Monocyte (primary cell): ENCODE data around the gene AVP.

DNA sequence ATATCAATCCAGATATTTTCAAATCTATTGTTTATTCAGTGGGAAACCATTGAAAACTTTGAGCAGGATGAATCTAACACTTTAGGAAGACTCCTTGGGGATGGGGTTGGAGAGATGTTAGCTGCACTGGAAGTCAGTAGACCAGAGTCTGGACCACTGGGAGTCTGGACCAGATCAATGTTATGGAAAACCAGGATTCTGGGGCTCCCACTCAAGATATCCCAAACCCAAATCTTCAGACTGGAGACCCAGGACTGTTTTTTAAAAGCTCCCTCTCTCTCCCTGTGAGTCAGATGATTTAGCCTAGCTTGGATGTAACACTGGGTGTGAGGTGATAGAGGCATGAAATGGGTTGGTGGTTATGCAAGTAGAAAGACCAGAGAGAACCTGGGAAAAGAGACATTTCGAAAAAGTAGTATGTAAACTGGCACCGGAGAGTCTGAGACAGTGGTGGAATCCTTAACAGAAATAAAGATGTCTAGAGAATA, 57.7 kb downstream of the PTPRA start:
- PRO-cap, 2 experiments = no peak in any of the 2 experiments

DNA sequence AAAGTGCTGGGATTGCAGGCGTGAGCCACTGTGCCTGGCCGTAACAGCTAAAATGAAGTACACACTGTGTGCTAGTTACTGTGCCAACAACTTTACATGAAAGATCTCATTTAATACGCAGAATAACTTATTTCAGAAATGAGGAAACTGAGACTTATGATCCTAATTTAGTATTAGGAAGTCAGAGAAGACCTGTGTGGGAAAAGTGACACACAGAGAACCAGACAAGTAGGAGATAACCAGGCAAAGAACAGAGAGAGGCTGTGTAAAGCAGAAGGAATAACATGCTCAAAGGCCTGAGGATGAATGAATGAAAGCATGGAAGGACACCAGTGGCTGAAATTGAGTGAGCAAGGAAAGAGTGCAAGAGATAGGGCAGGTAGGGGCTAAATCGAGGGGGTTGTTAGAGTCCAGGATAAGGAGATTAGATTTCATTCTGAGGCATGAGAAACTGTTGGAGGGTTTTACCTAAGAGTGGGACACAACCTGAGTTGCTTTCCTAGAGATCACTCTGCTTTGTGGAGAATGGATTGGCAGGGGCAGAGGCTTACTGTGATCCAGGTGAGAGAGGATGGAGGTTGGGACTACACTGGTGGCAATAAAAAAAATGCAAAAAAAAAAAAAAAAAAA, 60.3 kb upstream of the GNRH2 start:
- PRO-cap, 2 experiments = no peak in any of the 2 experiments

DNA sequence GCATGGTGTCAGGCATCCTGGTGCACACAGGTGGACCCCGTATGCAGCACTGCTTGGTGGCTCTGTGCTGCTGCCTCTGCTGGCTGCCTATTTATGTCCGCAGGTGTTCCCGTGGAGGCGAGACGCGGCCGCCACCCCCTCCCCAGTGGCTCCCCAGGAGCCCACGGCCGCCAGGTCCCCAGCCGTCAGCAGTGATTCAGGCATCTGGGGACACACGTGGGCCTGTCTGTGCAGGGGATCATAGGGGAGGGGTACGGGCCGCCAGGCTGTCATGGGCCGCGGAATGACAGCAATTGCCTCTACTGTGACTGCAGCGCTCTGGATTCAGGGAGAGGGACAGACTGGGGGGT, at the start of gene AVP:
TSS of gene AVP (minus strand) at position 66 of the 350 bp plus-strand sequence.
- PRO-cap, 2 experiments = no peak in any of the 2 experiments

GRCh38 chr20:3092501-3093399, 8.2 kb upstream of the AVP start:
- PRO-cap, 2 experiments = peak in 2 of 2 experiments; most common plus-strand start chr20:3092738 (in 2); most common minus-strand start chr20:3092649 (in 1)

DNA sequence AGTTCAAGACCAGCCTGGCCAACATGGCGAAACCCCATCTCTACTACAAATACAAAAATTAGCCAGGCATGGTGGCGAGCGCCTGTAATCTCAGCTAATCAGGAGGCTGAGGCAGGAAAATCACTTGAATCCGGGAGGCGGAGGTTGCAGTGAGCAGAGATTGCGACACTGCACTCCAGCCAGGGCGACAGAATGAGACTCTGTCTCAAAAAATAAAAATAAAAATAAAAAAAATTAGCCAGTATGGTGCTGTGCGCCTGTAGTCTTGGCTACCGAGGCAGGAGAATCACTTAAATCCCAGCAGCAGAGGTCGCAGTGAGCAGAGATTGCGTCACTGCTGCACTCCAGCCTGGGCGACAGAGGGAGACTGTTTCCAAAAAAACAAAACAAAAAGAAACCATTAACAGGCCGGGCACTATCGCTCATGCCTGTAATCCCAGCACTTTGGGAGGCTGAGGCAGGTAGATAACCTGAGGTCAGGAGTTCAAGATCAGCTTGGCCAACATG, 33.3 kb upstream of the AVP start:
- PRO-cap, 2 experiments = no peak in any of the 2 experiments

GRCh38 chr20:3314935-3315591, 76.1 kb upstream of the SLC4A11 start:
- PRO-cap, 2 experiments = no peak in any of the 2 experiments

DNA sequence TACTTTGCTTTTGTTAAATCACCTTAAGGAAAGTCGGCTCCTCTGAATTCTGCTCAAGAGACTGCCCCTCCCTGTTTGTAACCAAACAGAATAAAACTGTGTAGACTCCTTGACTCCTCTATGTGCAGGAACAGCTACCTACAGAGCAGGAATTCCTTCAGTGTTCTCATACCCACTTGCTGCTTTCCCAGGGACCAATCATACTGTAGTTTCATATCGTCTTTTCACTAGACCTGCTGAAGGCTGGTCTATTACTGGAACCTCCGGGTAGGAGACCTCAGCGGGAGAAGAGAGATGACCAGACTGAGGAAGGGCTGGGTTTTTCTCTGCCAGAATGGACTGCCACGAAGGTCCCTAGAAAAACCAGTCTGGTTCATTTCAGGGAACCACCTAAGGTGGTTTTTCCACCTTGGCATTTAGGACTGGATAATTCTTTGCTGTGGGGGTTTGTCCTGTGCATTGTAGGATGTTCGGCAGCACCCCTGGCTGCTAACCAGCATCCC, 80.6 kb downstream of the DNAAF9 start:
- PRO-cap, 2 experiments = no peak in any of the 2 experiments

DNA sequence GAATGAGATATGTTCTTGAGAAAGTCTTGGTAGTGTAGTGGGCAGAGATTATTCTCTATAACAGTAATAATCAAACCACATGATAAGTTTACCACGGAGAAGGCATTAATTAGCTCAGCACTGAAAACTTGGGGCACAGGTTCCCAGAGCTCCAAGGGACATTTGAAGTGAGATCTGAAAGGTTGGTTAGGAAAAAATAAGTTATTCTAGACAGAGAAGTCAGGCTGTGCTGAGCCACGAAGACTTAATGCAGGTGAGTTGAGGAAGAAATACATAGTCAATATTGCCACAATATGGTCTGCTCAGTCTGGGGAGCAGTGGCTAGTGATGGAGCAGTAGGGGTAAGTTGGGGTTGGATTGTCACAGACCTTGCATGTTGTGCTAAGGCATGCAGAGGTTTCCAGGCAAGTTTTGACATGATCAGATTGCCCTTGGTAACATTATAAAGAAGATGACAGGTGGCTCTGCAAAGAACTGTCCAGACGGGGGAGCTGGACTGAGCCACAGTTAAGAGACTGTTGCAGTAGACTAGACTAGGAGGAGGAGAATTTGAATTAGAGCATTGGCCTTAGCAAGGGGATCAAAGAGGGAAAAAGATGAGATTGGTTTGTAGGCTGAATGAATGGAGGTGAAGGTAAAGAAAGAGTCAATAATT, 23.3 kb downstream of the ATRN start:
- PRO-cap, 2 experiments = no peak in any of the 2 experiments

- PRO-cap, 2 experiments = no peak in any of the 2 experiments
Observed at GRCh38 chr20:3519690-3520598, 49.1 kb downstream of the ATRN start.

GRCh38 chr20:3539743-3540526, 69.1 kb downstream of the ATRN start:
- PRO-cap, 2 experiments = no peak in any of the 2 experiments

GRCh38 chr20:3649205-3649701, 13.9 kb downstream of the GFRA4 start:
- PRO-cap, 2 experiments = no peak in any of the 2 experiments

- PRO-cap, 2 experiments = no peak in any of the 2 experiments
Observed at GRCh38 chr20:3699203-3699569, 13.2 kb downstream of the SIGLEC1 start.

- PRO-cap, 2 experiments = no peak in any of the 2 experiments
Observed at GRCh38 chr20:3711155-3711945, 1.1 kb downstream of the SIGLEC1 start.

DNA sequence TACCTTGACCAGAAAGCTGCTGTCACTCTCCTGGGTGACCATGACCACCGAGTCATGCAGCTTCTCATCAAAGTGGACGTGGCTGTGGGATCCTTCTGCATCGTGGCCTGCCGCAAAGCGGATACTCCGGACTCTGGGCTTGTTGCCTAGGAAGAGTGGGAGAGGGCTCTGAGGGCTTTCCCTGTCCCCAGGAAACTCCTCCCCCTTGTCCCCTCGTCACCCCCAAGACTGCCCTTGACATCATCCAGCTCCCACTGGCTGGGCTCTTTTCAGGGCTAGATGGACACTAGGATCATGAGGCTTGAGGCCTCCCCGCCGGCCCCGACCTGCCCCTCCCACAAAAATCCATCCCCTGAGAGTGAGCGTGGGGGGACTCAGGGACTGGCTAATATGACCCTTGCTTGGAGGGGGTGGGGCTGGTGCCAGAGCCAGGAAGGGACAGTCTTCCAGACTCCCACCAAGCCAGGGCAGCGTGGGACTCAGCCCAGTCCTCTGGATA, 9.0 kb downstream of the ADISSP start:
- PRO-cap, 2 experiments = no peak in any of the 2 experiments

- PRO-cap, 2 experiments = peak in 1 of 2 experiments; most common plus-strand start chr20:3795882 (in 1); most common minus-strand start chr20:3795732 (in 1)
Observed at GRCh38 chr20:3795441-3796011, 584 bp upstream of the CDC25B start.

GRCh38 chr20:3931875-3932569, 42.8 kb downstream of the PANK2 start:
- PRO-cap, 2 experiments = no peak in any of the 2 experiments

GRCh38 chr20:3981195-3981595, 34.2 kb downstream of the RNF24 start:
- PRO-cap, 2 experiments = no peak in any of the 2 experiments

- PRO-cap, 2 experiments = peak in 1 of 2 experiments; most common plus-strand start chr20:4012851 (in 1)
Observed at GRCh38 chr20:4012680-4013170, 2.6 kb downstream of the RNF24 start.

GRCh38 chr20:4023654-4023827, 8.2 kb upstream of the RNF24 start:
- PRO-cap, 2 experiments = peak in 1 of 2 experiments; most common plus-strand start chr20:4023718 (in 1)

DNA sequence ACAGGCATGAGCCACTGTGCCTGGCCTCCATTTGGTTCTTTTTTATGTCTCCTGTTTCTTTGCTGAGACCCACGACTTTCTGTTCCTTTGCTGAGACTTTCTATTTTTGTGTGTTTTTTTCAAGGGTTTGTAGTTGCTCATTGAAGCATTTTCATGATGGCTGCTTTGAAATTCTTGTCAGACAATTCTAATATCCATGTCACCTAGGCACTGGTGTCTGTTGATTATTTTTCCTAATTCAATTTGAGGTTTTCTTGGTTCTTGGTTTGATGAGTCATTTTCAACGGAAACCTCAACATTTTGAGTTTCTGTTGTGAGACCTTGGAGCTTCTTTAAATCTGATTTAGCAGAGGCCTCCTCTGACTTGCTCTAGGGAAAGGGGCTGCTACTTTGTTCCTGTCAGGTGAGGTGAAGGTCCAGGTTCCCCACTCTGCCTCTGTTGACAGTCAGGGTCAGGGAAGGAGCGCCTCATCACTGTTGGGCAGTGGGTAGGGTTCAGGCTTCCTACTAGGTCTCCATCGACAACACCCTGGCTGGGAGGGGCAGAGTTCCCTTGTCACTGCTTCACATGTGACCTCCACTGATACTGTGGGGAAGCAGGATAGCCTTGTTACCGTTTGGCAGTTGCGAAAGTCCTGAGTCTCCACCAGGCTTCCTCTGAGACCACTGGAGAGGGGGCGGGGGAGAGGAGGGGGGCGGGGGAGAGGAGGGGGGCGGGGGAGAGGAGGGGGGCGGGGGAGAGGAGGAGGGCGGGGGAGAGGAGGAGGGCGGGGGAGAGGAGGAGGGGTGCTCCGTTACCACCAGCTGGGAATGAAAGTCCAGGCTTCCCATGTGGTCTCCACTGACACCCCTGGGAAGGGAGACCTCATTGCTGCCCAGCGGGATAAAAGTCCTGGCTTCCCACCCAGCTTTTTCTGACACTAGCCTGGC, 66.0 kb upstream of the SMOX start:
- PRO-cap, 2 experiments = peak in 2 of 2 experiments; most common plus-strand start position 362 of the sequence (in 2); most common minus-strand start position 83 of the sequence (in 1)